ENCODE measurements around the genes TMEM167B, CELSR2, SYPL2 and GSTM1.

DNA sequence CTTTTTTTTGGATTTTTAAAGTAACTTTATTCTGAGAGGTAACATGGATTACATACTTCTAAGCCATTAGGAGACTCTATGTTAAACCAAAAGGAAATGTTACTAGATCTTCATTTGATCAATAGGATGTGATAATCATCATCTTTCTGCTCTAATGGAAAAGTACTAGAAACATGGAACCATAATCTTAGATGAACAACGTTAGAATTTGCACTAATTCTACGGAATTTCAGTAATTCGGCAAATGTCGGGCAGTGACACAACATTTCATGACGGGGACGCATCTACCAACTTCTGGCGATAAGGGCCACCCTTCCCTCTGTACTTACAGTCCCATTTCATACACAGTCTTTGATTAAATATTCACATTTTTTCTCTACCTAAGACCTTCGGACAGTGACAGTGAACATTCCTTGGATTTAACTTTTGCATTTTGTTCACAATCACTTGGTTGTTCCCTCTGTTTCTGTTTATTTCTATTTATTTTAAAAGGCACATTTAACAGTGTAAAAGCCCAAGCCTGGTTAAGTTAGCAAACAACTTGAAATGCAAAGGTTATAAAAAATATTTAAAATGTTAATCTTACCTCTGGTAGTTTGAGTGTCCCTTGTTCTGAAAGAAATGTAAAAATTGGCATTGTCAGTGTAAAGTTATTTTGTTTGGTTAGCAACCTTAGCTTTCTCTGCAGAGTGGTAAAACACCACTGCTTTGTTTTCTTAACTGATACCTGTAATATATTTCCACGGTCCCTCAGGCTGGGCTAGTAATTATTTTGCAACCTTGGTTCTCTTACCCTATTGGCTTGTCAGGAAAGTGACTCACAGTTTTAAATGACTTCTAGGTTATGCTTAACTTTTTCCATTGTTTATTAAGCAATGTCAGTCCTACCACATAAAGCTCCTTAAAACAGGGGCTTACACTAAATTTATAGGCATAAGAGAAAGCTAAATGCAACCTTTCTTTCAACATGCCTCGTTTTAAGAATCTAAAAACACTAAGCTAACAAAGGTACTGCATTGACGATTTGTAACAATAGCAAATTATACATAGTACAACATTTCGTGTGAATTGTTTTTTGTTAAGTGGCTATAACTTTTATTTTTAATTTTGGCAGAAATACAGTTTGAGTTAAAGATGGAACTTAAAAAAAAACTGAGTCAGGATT lies 276.8 kb downstream of the VAV3 start:
- RRBS, result no CpG with 5 or more reads among the region's 12 CpGs
CAGE:
- cytosol, long polyA plus RNA, result no peak
- long polyA plus RNA, result no peak
- nucleus, long polyA plus RNA, result no peak

- RRBS, result no CpG with 5 or more reads among the region's 4 CpGs
CAGE:
- cytosol, long polyA plus RNA, result no peak
- long polyA plus RNA, result no peak
- nucleus, long polyA plus RNA, result no peak
Observed at GRCh38 chr1:108049557-108049949, 84.6 kb upstream of the VAV3 start.

DNA sequence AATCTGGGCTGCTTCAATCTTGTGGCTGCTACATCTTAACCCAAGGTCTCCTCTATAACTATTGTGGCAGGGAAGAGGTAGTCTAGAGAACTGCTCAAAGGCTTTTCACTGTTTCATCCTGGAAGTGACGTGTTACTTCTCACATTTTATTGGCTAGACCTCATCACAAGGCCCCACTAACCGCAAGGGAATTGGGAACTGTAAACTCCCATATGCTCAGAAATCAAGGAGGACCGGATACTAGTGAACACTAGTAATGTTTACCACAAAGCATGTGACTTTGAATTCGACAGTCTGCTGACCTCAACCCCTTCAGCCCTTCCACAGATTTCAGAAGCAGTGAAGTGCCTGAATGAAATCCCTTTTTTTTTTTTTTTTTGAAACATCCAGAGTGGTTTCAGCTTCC lies 3.4 kb upstream of the EEIG2 start:
- RRBS, result no CpG with 5 or more reads among the region's 4 CpGs
CAGE:
- cytosol, long polyA plus RNA, result no peak
- long polyA plus RNA, result no peak
- nucleus, long polyA plus RNA, result no peak

DNA sequence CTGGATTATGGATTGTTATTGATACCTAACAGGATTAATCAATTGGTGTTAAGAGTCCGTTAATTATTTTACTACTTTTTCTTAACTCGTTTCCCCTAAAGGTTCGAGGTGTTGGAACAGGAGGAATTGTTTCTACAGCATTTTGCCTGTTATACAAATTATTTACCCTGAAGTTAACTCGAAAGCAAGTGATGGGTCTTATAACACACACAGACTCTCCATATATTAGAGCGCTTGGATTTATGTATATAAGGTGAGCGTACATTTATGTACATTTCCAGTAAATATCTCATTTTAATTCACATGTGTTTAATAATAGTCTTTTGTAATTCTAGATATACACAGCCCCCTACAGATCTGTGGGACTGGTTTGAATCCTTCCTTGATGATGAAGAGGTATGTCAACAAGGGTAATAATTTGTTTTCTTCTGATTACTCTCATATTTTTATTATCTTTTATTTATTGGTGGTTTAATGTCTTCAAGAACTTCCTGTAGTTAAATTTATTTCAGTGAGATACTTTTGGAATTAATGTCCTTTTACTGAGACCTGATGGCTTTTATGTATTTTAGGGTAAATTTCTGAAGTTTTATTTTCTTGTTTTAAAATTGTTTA lies 3.9 kb downstream of the PRPF38B start:
- RRBS, result no CpG with 5 or more reads among the region's 6 CpGs
CAGE:
- cytosol, long polyA plus RNA, result no peak
- long polyA plus RNA, result no peak
- nucleus, long polyA plus RNA, result no peak

DNA sequence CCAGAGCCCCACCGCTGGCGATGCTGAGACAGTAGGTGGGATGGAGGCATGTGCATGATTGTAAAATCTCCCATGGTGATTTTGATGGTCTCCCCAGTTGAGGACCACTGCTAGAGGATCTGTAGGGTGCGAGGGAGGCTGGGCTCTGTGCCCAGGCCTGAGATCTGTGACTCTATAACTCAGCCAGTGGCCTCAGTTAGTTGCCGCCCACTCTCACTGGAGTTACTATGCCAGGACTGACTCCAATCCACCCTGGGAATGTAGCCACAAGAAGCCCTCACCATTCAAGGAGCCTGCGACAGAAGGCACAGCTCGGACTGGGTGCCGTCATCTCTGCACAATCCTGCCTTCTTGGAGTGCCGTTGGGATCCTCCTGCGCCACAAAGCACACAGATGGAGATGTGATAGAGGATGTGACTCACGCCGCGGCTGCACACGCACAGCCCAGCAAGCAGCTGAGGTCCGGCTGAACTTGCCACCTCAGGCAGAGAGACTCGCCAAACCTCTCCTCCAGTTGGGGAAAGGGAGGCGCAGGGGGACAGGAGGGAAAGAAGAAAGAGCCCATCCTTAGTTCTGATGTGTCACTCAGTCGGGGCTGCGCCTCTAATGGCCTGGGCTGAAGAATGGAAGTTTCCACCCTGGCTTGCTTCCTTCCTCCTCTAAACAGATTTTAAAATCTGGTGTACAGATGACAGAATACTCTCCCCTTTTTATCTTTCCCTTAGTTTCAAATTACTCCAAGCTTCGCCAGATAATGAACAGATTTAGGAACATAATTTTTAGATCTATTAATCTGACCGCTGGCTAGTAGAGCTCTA lies 26.4 kb downstream of the AKNAD1 start:
- RRBS, result no CpG with 5 or more reads among the region's 20 CpGs
CAGE:
- cytosol, long polyA plus RNA, result no peak
- long polyA plus RNA, result no peak
- nucleus, long polyA plus RNA, result no peak

- RRBS, result no CpG with 5 or more reads among the region's 7 CpGs
CAGE:
- cytosol, long polyA plus RNA, result no peak
- long polyA plus RNA, result no peak
- nucleus, long polyA plus RNA, result no peak
Observed at GRCh38 chr1:108896707-108897155, 19.9 kb downstream of the GPSM2 start.

- RRBS, result no CpG with 5 or more reads among the region's 2 CpGs
CAGE:
- cytosol, long polyA plus RNA, result no peak
- long polyA plus RNA, result no peak
- nucleus, long polyA plus RNA, result no peak
Observed at GRCh38 chr1:108897748-108898146, 21.0 kb downstream of the GPSM2 start.

DNA sequence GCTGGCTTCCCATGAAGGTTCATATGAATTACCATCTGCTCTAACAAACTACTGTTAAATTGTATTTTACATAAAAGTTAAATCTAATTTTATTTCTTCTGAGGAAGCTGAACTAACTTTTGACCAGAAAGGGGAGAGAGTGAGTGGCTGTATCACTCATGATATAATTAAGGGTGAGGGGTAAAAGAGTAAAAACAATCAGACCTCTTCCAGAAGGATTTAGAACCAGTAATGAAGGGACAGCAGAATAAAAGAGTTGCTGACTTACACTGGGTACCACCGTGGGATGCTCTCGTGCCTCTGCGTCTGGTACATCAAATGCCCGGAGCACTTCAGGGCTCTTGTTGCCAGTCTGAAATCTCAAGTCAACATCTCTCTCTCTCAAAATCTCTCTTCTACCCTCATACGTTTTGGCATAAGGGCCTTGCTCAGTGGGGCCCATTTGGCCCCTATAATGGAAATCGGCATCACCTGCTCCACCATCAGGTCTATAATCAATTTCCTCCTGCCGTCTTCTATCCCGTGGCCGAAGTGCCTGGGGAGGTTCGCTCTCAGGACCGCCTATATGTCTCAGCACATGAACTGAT lies 26.4 kb downstream of the CLCC1 start:
- RRBS, result no CpG with 5 or more reads among the region's 11 CpGs
CAGE:
- cytosol, long polyA plus RNA, result no peak
- long polyA plus RNA, result no peak
- nucleus, long polyA plus RNA, result no peak

GRCh38 chr1:108962017-108962440 lies 1.3 kb downstream of the CLCC1 start:
- RRBS, result no CpG with 5 or more reads among the region's 9 CpGs
CAGE:
- cytosol, long polyA plus RNA, result no peak
- long polyA plus RNA, result no peak
- nucleus, long polyA plus RNA, result no peak

DNA sequence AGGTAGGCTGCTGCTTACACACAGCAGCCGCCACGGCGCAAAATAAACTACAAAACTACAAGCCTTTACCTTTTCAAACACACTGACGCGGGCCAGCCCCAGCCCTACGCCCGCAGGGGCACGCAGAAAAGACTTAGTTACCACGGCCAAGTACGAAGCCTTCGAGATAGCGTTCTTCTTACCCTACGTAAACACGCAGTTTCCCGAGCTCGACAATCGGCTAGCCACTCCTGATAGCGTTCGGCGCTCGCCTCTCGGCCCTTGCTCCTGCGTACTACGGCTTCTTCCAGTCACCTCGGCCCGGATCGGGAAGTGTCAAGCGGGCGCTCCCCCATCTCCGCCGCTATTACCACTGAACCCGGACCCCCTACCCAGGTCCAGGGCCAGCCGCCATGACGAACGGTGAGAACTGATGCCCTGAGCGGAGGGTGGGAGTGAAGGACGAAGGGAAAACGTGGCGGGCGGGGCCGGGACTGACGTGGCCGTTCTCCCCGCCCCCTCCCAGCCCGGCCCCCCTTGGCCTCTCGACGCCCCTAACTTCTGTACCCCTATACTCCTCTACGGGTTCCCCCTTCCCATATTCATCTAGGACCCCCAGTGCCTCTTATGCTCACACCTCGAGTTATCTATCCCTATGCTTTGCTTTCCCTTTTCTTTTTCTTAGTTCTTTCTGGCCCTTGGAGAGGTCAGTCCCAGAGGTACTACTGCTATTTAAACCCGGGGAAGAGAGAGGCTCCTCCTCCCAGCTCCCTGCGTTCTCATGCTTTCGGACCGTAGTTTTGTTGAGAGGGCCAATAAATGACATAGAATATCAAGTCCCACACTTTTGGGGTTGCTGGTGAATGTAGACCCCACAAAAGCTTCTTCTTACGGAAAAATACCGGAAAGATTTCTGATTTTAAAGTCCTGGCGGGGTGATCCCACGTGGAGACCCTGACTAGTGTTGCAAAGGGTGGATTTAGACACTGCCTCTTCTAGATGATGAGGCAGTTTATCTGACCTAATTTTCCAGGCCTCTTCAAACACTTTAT lies at the start of gene TMEM167B:
Gene TMEM167B (plus strand): TSS at position 284 of the 1,031 bp plus-strand sequence.
- RRBS, result 2% methylated on average over 16 of the region's 57 CpGs
CAGE:
- cytosol, long polyA plus RNA, result start-site peak on the plus strand centred at position 293 of the sequence, 42 bp wide, 176 and 296 reads in 2 replicates
- long polyA plus RNA, result start-site peak on the plus strand centred at position 307 of the sequence, 40 bp wide, 135 and 184 reads in 2 replicates
- nucleus, long polyA plus RNA, result start-site peak on the plus strand centred at position 299 of the sequence, 27 bp wide, 32 and 96 reads in 2 replicates

DNA sequence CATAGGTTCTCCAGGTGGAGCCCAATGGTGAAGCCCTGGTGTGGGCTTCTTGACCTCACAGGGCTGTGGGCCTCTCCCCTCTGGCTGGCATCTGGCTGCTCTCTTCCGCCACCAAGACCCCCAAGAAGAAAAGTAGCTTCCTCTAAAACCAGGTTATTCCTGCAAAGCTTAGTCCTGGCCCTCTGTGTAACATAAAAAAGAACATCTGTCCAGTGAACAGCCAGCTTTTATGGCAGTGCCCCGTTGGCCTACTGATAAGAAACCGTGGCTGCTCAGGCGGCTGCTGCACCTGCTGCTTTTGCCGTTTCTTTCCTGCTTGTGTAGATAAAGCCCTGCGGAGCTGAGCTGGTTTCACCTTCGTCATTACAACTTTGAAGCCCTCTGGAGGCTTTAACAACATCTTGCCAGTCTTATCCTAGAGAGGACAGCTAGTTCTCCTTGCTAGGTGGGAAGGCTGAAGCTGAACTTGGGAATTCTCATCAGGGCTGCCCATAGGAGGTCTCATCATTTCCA lies 20.5 kb downstream of the ELAPOR1 start:
- RRBS, result no CpG with 5 or more reads among the region's 7 CpGs
CAGE:
- cytosol, long polyA plus RNA, result no peak
- long polyA plus RNA, result no peak
- nucleus, long polyA plus RNA, result no peak

DNA sequence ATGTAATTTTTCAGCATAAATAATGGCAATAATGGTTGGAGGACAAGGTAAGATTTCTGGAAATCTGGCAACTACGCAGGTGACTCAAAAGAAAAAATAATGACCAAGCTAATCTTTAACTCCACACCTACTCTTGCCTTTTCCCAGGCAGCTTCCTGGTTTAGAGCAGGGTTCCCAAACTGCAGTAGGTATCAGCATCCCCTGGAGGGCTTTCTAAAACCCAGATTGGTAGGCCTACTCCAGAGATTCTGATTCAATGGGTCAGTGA lies 21.0 kb downstream of the ELAPOR1 start:
- RRBS, result no CpG with 5 or more reads among the region's 1 CpG
CAGE:
- cytosol, long polyA plus RNA, result no peak
- long polyA plus RNA, result no peak
- nucleus, long polyA plus RNA, result no peak

GRCh38 chr1:109197132-109197783 lies 16.5 kb upstream of the SARS1 start:
- RRBS, result 2% methylated on average over 2 of the region's 11 CpGs
CAGE:
- cytosol, long polyA plus RNA, result no peak
- long polyA plus RNA, result no peak
- nucleus, long polyA plus RNA, result no peak

DNA sequence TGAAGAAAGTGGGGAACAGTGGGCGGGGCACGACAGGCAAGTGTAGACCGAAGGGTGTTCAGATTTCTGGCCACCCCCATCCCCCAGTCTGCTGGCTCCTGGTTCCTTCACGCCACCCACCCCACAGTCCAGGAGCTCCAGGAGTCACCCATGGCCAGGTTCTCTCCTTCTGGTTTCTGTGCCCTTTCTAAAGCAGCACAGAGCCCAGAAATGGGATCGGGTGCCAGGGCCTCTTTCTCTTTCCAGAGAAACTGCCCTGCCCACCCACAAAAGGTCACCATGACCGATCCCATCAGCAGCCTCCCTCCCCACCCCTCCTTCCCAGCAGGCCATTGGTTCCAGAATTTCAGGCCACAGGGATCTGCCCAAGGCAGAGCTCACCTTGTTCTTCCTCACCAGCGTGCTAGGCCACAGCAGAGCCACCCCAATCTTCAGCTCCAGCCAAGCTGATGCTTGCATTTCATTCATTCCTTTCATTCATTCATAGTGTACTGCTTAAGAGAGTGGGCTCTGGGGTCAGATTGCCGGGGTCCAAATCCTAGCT lies 3.1 kb upstream of the CELSR2 start:
- RRBS, result no CpG with 5 or more reads among the region's 8 CpGs
CAGE:
- cytosol, long polyA plus RNA, result no peak
- long polyA plus RNA, result no peak
- nucleus, long polyA plus RNA, result no peak

DNA sequence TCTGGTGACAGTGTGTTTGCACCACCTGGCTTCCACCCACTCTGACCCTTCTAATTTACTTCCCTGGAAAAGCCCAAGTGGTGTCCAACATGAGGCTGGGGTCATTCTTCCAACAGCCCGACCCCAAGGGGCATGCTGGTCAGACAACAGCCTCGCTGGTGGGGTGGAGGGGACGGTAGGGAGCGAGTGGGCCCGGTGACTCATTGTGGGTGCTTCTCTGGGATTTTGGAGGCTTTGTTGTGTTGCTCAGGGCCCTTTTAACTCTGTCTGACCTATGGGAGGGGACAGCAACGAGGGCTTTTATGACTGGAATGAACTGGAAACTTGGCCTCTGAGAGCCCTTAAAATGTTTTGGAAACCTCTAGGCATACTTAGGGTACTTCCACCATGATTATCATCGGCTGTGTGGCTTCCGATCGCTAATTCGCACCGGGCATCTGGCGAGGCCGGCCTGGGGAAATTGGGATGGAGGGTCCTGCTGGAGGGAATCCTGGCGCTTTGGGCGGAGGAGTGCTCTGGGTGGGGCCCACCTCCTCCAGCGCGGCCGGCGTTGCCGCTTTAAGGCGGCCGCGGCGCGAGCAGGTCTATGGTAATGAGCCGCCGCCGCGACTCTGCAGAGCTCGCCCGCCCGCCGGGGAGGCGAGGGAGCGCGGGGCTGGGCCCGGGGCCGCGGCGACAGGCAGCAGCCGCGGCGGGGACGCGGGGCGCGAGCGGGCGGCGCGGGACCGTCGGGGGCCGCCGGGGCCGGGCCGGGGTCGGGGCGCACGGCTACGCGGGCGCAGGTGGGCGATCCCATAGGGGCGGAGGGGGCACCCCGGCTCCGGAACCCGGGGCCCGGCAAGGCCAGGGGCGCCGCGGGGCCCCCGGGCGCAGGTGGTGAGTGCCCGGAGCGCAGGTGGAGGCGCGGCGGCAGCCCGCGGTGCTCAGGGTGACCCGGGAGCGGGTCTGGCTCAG lies at the start of gene CELSR2:
Gene CELSR2 (plus strand): TSS at position 614 of the 954 bp plus-strand sequence.
- RRBS, result 2% methylated on average over 55 of the region's 83 CpGs
CAGE:
- cytosol, long polyA plus RNA, result no peak
- long polyA plus RNA, result no peak
- nucleus, long polyA plus RNA, result start-site peak on the plus strand centred at position 628 of the sequence, 40 bp wide, 16 and 21 reads in 2 replicates

- RRBS, result over 99% methylated on average over 2 of the region's 5 CpGs
CAGE:
- cytosol, long polyA plus RNA, result start-site peak on the minus strand at chr1:109316912-109316932, 25 and 24 reads in 2 replicates
- long polyA plus RNA, result no peak
- nucleus, long polyA plus RNA, result no peak
Observed at GRCh38 chr1:109316580-109317095, 9.8 kb upstream of the MYBPHL start.

- RRBS, result no CpG with 5 or more reads among the region's 7 CpGs
CAGE:
- cytosol, long polyA plus RNA, result no peak
- long polyA plus RNA, result no peak
- nucleus, long polyA plus RNA, result no peak
Observed at GRCh38 chr1:109370660-109371377, 26.9 kb downstream of the SORT1 start.

GRCh38 chr1:109466377-109467412 lies at the start of gene SYPL2:
TSS of gene SYPL2 (plus strand) at chr1:109466546.
- RRBS, result 2% methylated on average over 58 of the region's 107 CpGs
CAGE:
- cytosol, long polyA plus RNA, result no peak
- long polyA plus RNA, result no peak
- nucleus, long polyA plus RNA, result no peak

DNA sequence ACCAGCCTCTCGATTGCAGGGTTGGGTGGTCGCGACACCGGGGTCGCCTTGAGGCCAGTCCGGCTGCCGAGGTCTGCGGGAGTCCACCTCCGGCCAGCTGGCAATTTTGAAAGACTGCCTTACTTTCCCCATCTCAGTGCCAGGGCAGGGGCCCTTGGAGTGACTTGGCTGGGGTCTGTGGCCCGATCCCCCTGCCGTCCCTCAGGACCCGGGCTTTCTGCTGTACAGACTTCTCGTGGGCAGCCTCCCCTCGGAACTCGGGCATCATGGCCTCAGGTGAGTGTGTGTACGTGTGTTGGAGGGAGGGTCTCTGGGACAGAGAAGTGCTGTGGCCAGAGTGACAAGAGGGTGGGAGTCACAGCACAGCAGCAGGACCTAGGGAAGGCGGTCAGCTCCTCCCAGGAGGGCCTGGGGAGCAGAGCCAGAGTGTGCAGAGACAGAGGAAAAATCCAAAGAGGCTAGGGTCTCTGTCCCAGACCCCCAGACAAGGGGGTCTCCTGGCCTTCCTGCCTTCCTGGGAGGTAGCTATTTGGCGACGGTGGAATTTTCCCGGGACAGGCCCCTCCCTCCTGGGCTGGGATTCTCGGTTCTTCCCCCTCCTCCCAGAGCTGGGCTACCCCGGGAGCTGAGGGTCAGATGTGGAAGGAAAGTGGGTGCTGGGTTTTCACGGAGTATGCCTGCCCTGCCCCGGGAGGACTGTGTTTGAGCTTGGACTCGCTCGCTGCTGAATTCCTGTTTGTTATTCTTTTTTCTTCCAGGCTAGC lies 548 bp downstream of the AMPD2 start:
- RRBS, result 1% methylated on average over 7 of the region's 26 CpGs
CAGE:
- cytosol, long polyA plus RNA, result no peak
- long polyA plus RNA, result no peak
- nucleus, long polyA plus RNA, result no peak

- RRBS, result no CpG with 5 or more reads among the region's 44 CpGs
CAGE:
- cytosol, long polyA plus RNA, result no peak
- long polyA plus RNA, result no peak
- nucleus, long polyA plus RNA, result no peak
Observed at GRCh38 chr1:109687504-109688168, at the start of gene GSTM1. TSS of gene GSTM1 (plus strand) at chr1:109687817.